Anterior vena cava (tissue), 1 donor: ENCODE measurements around a stretch of chr9.

- PRO-cap = no peak
Measured at GRCh38 chr9:130041570-130042830, 989 bp downstream of the FNBP1 start.

DNA sequence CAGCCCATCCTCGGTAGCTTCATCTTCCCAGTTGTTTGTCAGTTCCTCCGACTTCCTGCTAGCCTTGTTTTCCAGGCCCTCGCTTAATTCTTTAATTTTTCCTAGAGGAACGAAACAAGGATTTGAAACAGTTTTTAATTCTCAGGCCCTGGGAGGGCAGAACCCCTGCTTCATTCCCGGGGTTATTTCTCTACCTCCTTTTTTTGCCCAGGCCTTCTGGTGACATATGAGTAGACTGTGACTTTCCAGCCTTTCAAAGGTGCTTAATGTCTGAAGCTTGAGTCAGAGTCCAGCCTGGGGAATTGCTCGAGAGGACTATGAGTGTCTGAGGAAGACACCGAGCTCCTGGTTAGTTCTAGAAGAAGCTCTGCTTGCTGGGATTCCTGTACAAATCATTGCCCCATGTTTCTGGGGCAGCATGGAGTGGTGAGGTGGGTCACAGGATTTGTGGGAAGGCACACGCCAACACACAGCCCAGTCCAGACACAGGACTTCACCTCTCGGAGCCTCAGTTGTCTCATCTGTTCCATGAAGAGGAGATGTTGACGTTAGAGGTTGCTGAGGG lies 4.2 kb upstream of the HMCN2 start:
- PRO-cap = unidirectional peak, plus-strand start at position 285 of the sequence

DNA sequence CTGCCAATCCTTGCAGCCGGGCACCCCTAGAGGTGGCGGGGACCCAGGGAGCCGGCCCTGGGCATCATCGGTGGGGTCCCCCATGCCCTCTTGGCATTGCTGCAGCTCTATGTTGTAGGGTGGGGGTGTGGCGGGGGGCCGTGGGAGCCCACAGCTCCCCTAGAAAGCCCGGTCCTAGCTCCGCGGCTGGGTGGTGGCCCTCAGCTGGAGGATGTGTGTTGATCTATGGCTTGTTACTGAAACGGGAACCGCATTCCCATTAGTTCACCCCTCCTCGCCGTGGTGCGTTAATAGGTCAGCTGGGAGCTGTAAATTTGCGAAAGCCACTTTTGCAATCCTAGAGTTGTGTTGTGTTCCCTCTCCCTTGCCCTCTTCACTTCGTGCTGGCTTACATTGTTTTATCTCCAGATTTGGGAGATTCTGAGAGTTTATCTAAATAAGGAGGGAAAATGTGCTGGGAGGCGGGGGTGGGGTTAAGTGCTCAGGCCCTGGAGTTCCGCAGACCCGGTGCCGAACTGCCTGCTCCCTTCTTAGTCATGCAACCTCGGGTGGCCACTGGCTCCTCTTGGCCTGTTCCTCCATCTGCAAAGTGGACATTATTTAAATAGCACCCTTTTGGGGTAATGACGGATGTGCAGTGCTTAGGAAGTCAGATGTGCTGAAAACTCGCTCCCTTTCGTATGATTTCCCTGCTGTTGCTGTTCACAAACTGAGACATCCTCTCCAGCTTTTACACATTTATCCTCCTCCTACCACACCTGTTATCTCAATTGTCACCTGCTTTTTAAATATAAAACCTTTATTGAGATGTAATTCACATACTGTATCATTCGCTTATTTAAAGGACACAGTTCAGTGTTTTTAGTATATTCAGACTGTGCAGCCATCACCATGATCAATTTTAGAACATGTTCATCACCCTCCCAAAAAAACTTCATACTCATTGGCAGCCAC lies 62.9 kb downstream of the HMCN2 start:
- PRO-cap = bidirectional peak, plus-strand start at position 541 of the sequence, minus-strand start at position 375 of the sequence

DNA sequence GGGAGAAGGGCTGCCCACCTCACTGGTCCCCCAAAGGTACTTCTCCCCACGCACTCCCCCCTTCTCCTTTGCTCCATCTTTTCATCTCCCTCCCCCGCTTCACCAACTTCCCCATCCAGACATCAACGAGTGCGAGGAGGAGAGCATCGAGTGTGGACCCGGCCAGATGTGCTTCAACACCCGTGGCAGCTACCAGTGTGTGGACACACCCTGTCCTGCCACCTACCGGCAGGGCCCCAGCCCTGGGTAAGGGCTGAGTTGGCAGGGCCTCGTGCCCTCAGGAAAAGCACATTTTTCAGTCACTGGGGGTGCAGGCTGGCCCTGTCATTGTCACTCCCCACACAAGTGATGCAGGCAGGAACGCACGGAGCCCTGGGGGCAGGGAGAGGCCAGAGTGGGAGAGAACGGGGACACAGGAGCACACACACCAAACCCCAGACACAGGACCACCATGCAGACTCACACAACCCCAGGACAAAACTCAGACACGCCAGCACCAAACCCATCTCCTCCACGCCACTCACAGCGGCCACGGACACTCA lies 12.4 kb upstream of the ASS1 start:
- PRO-cap = no peak

DNA sequence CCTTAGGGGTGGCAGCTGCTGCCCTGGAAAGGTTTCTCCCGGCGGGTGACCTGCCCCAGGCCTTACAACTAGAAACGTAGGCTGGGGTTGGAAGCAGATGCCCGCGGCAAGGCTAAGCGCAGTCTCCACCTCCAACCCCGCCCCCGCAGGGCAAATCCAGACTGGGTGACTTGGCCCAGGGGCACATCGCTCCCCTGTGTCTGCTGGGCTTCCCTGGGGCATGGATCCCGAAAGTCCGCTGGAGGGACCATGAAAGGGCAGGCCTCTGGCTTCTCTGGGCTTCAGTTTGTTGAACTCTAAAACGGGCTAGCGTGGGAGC lies 11.9 kb upstream of the ASS1 start:
- PRO-cap = no peak

- PRO-cap = no peak
Measured at GRCh38 chr9:130450322-130451110, 5.8 kb downstream of the ASS1 start.

GRCh38 chr9:130535900-130536708 lies 43.3 kb upstream of the FUBP3 start:
- PRO-cap = no peak

GRCh38 chr9:130774631-130775210 lies 60.3 kb upstream of the ABL1 start:
- PRO-cap = no peak

GRCh38 chr9:130886552-130887431 lies 9.8 kb downstream of the QRFP start:
- PRO-cap = no peak

DNA sequence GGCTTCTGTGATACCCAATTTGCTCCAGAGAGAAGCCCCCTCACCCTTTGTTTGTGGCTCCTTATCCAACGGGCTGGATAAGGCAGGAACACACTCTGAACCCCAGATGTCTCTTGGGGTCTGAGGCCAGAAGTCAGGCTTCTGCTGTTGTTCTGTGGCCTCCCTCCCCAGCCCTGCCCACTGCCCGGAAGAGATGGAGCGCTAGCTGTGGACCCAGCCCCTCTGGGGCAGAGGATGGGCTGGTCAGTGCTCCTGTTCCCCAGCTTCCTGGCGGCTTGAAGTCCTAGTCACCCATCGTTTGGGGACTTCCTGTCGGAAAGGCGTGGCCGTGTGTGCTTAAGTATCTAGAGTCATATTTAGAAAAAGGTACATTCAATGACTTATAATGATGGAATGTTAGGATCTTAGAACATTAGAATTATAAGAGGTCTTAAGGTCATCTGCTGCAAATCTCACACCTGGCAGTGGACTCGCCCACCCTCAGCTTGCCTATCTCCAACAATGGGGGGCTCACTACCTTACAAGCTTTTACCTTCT lies 13.6 kb upstream of the AIF1L start:
- PRO-cap = no peak

DNA sequence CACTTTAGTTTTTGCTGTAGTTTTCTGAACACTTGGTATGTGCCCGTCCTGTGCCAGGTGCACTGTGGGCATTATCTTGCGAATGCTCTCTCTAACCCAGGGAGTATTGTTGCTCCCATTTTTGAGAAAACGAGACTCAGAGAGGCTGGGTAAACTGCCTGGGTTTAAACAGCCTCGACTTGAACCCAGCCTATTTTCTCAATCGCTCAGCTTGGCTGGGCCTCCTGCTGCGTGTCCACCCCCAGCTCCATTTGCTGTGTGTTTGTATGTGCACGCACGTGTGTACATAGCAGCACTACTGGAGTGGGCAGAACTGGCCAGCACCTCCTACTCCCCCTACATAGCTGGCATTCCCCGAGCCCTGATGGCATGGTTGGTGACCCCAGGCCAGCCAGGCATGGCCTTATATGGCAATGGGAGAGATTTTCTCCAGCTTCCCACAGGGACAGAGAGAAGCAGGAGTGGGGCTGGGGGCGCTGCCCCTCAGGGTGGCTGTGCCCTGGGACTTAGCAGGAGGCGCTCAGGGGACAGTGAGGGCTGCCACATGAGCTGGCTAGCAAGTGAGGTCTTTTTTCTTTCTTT lies 4.1 kb downstream of the AIF1L start:
- PRO-cap = no peak

- PRO-cap = no peak
Measured at GRCh38 chr9:131102419-131103099, 6.2 kb downstream of the AIF1L start.

- PRO-cap = no peak
Measured at GRCh38 chr9:131140306-131140758, 14.9 kb downstream of the NUP214 start.

GRCh38 chr9:131177323-131178527 lies 52.3 kb downstream of the NUP214 start:
- PRO-cap = no peak

GRCh38 chr9:131225208-131226493 lies 50.7 kb downstream of the FAM78A start:
- PRO-cap = no peak

DNA sequence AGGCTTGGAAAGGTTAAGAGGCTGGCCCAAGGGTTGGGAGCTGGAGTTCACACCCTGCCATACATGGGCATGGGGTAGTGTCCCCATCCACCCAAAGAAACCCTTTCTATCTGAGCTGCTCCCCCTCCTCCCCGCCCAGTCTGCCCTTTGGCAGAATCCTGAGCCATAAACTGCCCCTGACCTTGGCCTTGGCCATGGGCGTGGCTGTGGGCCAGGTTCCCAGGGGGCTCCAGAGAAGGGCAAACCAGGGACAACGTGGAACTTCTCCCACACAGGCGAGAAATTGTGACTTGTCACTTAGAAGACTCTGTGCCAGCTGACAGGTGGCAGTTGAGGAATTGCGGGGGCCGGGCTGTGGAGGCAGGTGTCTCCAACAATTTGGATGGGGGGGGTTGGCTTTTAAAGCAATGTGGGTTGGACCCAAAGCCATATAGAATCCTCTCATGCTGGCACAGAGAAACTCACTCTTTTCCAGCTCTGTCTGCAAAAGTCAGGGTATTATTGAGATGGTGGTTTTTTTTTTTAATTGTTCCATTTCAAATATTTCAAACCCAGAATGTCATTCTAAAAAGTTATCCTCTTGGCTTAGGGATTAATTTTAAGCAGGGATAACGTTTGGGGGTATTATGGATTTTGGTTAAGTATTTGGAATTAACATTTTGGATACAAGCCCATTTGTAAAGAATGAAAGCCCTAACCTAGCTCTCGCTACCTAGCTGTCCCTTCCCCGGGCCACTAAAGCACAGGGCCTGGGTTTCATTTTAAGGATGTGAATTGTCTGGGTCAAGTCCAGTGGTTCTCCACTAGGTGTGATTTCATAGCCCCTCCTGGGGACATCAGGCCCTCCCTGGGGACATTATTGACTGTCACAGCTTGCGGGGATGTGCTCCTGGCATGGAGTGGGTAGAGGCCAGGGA lies 4.5 kb downstream of the FAM78A start:
- PRO-cap = no peak

DNA sequence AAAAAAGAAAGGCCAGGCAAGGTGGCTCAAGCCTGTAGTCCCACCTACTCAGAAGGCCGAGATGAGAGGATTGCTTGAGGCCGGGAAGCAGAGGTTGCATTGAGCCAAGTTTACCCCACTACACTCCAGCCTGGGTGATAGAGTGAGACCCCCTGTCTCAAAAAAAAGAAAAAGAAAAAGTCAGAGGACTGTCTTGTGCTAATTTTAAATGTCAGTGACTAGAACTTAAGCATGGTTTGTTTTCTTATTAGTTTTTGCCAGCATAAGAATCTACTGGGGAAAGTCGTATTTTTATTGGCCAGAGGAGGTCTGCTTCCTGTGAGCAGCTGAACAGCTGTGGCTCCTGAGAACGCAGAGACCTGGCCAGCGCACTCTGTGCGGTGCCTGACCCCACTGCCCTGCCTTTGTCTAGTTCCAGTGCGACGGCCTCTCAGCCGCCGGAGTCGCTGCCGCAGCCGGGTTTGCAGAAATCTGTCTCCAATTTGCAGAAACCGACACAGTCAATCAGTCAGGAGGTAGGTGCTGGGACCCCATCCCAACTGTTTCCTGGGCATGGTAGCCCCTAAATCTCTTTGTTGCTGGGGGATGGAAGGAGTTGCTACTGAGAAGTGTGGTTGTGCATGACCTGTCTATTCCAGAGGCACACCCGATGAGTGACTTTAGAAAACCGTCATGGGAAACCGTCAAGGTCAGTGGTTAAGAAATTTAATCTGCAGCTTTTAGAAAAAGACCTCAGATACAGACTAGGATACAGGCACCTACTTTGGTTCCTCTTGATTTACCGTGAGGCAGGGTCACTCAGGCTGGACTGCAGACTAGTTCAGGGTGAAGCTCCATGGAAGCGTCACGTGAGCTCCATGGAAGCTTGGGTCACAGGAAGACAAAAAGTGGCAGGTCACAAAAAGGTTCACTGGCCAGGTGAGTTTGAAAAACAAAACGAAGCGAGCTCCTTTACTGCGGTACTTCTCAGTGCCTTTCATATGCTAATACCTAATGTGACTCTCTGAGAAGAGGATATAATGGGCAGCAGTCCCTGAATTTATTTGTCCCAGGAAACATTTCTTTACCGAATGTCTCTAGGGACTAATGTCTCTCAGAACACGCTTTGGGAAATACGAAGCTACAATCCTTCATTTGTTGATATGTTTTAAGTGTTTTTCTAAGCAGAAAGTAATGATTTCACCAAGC lies 42.7 kb downstream of the PRRC2B start:
- PRO-cap = no peak

DNA sequence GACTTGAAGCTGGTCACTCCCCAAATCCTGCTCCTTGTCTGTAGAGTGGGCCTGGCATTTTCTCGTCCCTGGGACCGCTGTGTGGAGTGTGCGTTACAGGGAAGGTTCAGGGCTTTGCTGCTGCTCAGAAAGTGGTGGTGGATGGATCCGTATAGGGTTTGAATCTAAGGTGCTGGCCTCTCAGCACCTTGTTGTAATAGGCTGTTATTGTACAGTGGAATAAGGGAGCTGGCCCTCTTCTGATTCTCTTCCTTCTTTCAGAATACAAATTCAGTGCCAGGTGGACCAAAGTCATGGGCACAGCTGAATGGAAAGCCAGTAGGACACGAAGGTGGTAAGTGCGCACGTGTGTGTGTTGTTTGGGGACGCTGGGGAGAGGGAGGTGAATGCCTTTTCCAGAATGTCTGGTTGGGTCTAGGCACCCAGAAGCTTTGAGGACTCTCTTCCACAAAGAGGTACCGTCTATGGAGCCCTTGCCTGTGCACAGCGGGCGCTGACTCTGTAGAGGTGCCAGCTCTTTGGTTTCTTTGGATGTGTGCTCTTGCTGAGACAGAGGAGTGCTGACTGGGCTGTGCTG lies 44.9 kb downstream of the PRRC2B start:
- PRO-cap = no peak

GRCh38 chr9:131459036-131459352 lies 43.7 kb upstream of the POMT1 start:
- PRO-cap = no peak

DNA sequence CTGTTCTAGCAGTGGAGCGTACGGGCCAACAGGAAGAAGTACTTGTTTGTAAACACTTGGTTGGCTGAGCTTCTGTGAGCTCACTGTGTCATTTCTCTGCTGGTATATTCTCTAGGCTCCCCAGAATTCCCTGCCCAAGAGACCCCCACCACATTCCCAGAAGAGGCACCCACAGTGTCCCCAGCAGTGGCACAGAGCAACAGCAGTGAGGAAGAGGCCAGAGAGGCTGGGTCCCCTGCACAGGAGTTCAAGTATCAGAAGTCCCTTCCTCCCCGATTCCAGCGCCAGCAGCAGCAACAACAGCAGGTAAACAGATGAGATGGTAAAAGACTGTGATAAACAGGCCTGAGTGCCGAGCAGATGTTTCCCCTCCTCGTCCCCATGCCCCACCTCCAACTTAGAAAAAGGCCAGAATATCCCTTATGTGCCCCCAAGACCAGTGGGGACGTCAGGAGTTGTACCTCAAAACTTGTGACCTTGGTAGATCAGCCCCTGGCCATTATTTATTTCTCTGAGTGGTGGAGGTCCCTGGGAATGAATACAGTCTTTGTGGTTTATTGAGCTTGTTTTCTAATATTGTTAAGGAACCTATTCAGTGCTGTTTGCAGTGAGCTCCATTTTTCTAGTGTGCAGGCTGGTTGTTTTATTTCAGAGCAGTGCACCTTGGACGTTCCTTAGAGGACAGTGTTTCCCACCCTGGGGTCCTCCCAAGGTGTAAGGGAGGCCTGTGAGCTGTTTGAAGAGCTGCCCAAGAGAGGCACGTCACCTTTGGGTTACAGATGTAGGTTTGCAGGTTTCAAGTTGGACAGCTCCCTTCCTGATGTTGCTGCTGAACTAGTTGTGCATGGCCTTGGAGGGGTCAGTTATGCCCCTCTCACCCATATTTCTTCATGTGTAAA lies 35.0 kb upstream of the POMT1 start:
- PRO-cap = no peak